Endometrial microvascular endothelial cells (primary cell): ENCODE results near the genes ACAP2, PPP1R2 and TFRC.

- RAMPAGE, long total RNA: no peak
These were observed 116.0 kb downstream of the XXYLT1 start for GRCh38 chr3:195154798-195155503.

DNA sequence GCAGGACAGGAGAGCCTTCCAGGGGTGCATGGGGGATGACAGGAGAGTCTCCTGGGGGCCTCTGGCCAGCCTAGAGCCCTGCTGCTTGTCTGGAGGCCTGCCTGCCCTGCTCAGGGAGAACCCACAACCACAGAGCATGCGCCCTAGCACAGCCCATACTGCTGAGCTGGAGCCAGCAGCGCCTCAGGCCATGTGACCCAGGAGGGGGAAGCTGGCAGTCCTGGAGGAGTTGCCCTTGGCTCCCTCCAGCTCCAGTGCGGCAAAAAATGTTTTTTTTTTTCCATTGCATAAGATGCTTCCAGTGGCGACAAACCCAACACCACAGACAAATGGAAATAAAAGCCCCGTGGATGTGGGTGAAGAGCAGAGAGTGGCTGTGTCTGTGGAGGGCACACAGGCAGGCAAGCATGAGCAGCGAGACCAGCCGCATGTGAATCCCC, 49.5 kb downstream of the XXYLT1 start:
- RAMPAGE, long total RNA: no peak

- RAMPAGE, long total RNA: no peak
These were observed 21.2 kb upstream of the XXYLT1 start for GRCh38 chr3:195292071-195292664.

GRCh38 chr3:195442713-195443588, at the start of gene ACAP2:
Gene ACAP2, minus strand, starts transcription at chr3:195443020.
- RAMPAGE, long total RNA: no peak

DNA sequence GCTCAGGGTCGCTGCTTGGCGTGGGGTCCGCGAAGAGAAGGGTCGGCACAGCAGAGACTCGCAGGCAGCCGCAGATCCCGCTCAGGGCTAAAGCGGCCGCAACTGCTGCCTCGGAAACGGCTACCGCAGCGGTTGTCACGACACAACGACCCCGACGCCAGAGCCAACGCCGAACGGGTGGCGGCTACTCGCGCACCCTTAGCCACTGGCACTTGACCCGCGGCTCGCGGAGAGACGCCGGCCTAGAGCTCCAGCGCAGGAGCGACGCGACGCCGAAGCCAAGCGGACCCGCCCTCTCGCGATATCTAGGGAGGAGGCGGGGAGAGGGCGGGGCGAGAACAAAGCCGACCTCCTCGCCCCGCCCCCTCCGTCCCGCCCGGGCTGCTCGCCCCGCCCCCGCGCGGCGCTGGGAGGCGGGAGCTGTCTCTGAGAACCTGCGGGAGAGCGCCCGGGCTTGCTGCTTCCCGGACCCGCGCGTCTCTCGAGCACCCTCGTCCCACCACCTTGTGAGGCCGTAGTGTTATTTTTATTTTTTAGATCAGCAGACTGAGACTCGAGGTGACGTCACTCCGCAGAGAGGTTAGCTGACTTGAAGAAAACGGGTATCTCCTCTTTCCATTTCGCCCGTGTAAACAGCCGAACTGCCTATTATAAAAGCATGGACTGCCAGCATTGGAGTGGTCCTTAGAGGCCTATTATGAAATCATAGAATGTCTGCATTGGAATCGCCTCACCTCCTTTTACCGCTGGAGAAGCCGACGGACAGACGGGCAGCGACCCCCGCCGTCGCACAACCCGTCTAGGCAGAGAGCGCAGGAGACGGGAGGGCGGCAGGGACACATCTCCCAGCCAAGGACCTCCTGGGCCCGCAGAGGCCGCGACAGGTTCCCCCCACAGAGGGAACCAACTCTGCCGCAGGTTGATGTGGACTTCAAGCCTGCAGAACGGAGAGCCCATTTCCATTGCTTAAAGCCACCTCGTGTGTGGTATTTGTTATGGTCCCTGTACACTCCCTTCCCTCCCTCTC, at the start of gene PPP1R2:
Gene PPP1R2, minus strand, starts transcription at position 279 of the 1,027 bp plus-strand sequence.
- RAMPAGE, long total RNA: start-site peak on the minus strand centred at position 238 of the sequence, 63 bp wide, 240 and 423 reads in 2 replicates

GRCh38 chr3:195635914-195636270, 52.2 kb upstream of the APOD start:
- RAMPAGE, long total RNA: no peak

DNA sequence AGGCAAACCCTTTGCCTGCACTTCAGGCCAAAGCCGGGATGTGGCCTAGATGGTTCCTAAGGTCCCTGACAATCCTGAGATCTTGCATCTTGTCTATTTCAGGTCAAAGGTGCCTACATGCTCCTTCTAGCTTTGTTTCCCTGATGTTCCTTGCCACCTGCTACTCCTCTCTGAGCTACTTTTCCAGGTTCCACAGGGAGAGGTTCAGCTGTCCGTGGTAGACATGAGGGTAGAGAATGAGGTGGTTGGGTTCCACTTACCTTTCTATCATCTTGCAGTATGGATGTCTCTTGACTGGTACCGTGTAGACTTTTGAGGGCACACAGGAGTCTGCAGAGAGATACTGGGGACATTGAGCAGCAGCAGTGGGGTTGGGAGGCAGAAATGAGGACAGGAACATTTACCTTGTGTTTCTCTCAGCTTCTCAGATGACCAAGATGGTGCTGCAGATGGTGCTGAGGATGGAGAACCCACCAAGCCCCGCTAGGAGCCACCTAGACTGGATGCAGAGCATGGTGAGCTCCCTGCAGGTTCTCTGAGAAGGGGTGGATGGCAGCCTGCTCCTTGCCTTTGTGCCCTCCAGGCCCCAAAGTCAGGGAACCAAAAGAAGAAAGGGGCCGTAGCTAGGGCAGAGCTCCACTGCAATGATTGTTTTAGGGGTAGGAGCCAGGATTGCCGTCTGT, 12.3 kb upstream of the MUC20 start:
- RAMPAGE, long total RNA: no peak

DNA sequence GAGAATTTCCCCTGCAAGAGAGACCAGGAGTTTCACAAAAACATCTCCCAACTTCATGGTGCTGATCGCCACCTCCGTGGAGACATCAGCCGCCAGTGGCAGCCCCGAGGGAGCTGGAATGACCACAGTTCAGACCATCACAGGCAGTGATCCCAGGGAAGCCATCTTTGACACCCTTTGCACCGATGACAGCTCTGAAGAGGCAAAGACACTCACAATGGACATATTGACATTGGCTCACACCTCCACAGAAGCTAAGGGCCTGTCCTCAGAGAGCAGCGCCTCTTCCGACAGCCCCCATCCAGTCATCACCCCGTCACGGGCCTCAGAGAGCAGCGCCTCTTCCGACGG, 4.1 kb downstream of the MUC20 start:
- RAMPAGE, long total RNA: no peak

GRCh38 chr3:195809306-195810521, 2.0 kb downstream of the MUC4 start:
- RAMPAGE, long total RNA: no peak

DNA sequence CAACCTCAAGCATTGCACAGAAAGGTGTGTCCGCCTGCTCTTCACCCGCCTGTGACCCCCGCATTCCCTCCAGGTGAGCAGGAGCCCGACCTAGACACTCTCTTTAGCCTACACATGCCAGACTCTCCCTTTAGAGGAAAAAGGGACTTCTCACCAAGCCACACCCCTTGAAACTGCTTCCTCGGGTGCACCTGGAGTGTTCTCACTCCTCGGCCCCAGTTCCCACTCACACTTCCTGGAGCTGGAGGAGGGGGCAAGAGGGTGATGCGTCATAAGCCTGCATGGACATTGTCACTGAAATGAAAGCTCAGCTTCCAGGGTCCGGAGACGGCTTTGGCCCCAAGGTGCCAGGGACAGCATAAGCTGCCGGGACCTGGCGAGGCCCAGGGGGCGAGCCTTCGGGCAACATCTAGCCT, 9.7 kb upstream of the MUC4 start:
- RAMPAGE, long total RNA: no peak

- RAMPAGE, long total RNA: no peak
These were observed 12.3 kb upstream of the MUC4 start for GRCh38 chr3:195823981-195824413.

DNA sequence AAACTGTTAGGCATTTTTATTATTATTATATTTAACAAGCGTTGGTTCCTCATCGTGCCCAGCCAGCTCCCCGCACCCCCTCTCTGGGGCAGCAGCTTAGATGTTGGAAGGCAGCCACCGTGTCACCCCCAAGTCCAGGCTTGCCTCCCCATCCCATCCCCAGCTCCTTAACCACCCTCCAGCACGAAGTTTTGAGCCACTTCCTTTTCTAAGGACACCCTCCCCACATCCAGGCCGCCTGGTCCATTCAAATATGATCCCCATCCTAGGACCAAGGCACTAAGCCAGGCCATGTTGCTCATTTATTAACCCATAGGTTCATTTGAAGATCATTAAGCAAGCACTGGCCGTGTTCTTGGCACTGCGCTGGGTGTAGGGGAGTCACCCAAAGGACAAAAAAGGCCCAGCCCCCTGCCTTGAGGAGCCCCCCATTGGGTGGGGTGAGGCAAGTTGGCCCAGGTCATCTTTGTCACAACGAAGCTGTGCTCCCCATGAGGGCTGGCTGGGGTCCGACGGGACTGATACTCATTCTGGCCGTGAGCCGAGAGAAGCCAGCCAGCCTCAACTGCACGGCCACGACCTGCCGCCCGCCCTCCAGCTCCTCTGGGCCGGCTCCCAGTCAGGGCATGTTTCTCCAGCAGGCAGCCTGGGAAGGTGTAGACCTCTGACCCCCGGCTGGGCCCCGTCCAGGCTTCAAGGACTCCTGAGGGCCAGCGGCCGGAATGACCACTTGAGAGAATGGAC, 17.9 kb upstream of the MUC4 start:
- RAMPAGE, long total RNA: no peak

GRCh38 chr3:195858881-195859868, 47.4 kb upstream of the MUC4 start:
- RAMPAGE, long total RNA: no peak

- RAMPAGE, long total RNA: no peak
These were observed 14.6 kb downstream of the TNK2 start for GRCh38 chr3:195893660-195894155.

- RAMPAGE, long total RNA: no peak
These were observed 10.0 kb downstream of the TNK2 start for GRCh38 chr3:195898355-195898810.

GRCh38 chr3:195962374-195962640, 54.0 kb upstream of the TNK2 start:
- RAMPAGE, long total RNA: no peak

DNA sequence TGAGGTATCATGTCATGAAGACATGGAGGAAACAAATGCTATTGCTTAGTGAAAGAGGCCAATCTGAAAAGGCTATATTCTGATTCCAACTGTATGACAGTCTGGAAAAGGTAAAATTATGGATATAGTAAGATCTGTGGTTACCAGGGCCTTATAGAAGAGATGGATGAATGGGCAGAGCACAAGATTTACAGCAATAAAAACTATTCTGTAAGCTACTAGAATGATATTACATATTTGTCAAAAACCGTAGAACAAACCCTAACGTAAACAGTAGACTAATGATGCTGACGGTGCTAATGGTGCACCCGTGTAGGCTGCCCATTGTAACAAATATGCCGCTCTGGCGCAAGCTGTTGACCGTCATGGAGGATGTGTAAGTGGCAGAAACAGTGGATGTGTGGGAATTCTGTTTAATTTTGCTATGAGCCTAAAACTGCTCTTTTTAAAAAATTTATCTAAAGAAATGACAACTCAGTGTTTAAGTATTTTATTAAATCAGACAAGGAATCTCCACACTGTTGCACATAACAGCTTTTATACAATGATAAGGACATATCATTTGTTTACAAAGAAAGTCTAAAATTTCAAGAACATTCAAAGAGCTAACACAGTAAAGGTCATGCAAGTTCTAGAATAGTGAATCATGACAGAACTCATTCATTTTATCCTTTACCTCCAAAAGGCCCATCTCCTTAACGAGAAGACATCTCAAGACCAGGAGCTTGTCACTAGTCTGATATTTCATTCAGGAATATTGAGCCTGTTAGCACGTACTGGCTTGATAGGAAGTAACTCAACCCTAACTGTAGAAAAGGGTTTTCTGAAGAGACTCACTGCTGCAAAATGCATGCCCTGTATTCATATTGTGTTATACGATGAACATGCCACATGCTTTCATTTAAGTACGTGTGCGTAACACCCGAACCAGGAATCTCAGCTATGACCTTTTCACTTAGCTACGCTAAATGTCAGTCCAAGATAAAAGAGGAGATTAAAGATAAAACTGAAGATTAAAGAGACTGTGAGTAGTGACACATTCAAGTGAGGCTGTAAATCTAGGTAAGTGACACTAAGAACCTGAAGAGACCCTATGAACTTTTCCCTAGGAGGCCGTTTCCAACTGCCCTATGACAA, 32.7 kb downstream of the TFRC start:
- RAMPAGE, long total RNA: no peak

DNA sequence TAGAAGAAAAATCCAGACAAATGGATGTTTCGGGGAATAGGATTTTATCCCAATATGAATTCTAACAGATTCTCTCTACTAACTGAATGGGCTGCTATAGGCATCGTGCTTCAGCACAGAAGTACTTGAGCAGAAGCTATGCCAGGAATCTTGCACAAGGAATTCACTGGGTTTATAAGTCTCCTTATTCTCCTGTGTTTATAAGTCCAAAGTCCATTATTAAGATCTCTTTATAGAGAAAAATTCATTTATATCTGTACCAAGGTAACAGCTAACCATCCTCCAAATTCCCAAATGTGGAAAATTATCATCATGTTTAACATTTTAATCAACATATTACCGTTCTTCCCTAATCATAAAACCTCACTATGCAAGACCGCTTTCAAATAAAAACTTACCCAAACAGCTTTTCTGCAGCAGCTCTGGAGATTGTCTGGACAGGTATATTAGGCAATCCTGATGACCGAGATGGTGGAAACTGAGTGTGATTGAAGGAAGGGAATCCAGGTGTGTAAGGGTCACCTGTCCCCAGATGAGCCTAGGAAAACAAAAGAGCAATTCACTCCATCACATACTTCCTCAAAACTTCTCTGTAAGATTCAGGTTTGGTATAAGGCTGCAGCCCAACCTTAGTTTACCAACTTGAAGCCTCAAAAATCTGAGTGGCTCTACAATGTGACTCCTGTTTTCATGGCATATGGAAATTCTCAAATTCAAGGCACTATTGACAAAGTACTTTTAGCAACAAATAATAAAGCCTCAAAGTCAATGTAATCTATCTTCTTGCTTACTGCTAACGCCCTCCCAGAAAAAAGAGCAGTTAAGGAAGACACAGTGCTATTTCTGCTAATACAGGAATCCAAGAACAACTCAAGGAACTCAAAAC, 14.5 kb downstream of the TFRC start:
- RAMPAGE, long total RNA: no peak

- RAMPAGE, long total RNA: start-site peak on the minus strand at chr3:196082089-196082096, 102 and 141 reads in 2 replicates
These were observed at the start of gene TFRC for GRCh38 chr3:196081967-196082555. Gene TFRC, minus strand, starts transcription at chr3:196082090.

DNA sequence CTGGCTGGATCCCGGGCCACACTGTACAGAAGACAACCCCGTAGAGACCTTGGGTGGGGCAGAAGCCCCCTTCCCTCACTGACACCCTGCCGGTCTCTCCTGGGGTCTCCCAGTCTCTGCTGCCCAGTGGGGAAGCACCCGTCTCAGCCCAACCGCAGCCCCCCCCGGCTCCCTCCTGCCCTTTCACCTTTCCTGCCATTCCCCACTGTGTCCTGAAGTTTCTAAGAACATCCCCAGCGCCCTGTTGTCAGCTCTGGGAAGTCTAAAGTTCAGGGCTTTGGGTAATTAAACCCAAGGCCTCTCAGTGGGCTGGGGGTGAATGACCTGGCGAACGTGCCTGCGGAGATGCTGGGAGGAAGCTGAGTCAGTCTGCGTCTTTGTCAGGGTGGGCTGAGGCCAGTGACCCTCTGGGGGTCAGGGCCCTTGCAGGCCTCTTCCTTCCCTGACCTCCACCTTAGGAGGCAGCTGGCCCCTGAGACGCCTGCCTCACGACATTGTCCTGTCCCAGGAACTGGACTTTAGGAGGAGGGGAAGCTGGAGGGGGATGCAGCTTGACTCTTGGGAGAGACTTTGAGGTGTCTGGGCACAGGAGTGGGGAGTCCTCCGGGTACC, 1.4 kb upstream of the SLC51A start:
- RAMPAGE, long total RNA: no peak